Myometrial cell (primary cell): ENCODE data around the gene GPC5.

DNA sequence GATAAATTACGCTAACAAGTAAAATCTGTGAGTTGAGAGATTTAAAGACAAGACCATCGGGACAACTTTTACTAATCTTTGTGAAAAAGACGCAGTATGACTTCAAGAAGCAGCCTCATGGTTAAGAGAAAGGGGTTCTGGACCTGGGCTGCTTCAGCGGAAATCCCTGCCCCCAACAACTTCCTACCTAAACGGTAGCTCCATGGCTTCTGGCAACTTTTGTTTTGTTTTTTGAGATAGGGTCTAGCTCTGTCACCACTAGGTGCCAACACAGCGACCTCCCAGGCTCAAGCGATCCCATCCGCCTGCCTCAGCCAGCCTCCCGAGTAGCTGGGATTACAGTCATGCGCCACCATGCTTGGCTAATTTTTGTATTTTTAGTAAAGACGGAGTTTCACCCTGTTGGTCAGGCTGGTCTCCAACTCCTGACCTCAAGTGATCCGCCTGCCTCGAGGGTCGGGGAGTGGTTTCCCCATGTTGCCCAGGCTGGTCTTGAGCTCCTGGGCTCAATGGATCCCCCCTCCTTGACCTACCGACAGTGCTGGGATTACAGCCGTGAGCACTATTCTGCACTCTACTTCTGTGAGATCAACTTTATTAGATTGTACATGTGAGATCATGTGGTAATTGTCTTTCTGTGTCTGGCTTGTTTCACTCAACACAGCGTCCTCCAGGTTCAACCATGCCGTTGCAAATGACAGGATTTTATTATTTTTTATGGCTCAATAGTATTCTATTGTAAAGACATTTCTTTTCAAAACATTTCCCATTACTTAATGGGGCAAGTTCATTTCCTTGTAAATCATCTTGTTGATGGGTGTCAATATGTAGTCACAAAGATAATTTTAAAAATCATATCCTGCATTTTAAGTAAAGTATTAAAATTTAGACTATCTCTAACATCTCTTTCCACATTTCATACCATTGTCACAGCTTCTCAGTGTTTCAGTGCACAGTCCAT is 1.4 kb upstream of the OBI1 start:
- RAMPAGE, long total RNA, result no peak

GRCh38 chr13:79370898-79371327 is 35.1 kb downstream of the RBM26 start:
- RAMPAGE, long total RNA, result no peak

GRCh38 chr13:79402400-79403463 is 3.3 kb downstream of the RBM26 start:
- RAMPAGE, long total RNA, result no peak

GRCh38 chr13:79525619-79526498 is 44.9 kb downstream of the NDFIP2 start:
- RAMPAGE, long total RNA, result no peak

- RAMPAGE, long total RNA, result no peak
These were observed 304.1 kb downstream of the SPRY2 start for GRCh38 chr13:80036839-80037121.

- RAMPAGE, long total RNA, result no peak
These were observed 209.7 kb downstream of the SPRY2 start for GRCh38 chr13:80131229-80131699.

DNA sequence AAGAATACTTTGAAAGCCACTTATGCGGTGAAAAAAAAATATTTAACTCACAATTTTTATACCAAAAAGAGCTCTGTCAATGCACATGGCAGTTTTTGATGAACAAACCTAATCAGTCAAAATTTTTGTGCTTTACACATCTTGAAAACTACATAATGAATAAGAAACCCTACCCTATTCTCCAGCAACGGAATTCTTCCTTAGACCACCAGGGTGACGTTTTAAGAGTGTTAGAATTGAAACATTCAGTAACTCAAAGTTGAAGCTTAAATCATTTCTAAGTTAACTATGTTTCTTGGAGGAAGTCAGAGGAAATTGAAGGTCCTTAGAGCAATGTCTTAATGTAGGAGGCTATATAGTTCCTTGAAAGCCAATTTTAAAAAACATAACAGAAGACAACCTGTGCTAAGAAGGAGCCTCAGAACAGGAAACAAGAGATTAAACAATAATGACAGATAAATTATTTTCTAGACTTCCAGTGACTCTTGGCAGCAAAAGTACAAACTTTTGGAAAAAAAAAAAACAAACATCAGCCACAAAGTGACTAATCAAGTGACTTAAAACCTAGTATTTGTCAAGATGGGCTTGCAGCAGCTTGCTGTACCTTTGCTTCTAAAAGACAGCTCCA is 6.3 kb downstream of the SPRY2 start:
- RAMPAGE, long total RNA, result no peak

GRCh38 chr13:80490067-80490266 is 149.0 kb upstream of the SPRY2 start:
- RAMPAGE, long total RNA, result no peak

DNA sequence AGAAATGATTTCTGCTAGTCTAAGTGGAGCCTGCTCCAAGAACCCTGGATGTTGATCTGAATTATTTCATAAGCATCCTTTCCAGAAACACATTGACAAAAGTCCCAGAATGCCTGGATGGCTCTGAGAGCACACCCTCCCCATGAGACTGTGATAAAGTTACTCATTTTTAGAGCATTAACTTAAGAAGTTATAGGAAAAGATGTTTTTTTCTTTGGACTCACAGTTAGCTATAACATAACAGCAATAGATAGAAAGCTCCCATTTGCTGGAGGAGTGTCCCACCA is 559.7 kb upstream of the SPRY2 start:
- RAMPAGE, long total RNA, result no peak

DNA sequence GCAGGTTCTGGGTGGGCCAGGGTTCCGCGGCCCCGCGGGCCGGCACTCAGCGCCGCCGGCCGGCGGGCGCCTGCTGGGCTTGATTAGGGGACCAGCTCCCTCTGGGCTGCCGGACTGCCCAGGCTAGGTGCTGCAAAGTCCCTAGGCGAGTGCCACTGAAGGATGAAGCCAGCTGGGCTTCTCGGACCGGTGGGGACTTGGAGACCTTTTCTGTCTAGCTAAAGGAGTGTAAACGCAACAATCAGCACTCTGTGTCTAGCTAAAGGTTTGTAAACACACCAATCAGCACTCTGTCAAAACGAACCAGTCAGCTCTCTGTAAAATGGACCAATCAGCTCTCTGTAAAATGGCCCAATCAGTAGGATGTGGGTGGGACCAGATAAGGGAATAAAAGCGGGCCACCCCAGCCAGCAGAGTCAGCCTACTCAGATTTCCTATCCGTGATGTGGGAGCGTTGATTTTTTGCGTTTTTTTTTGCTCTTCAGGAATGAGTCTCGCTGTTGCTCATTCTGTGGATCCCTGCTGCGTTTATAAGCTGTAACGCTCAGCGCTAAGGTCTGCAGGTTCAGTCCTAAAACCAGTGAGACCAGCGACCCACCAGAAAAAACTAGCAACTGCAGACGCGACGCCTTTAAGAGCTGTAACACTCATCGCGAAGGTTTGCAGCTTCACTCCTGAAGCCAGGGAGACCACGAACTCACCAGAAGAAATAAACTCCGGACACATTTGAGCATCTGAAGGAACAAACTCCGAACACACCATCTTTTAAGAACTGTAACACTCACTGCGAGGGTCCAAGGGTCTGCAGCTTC is 435.8 kb downstream of the SLITRK6 start:
- RAMPAGE, long total RNA, result no peak

GRCh38 chr13:87356308-87357119 is 314.7 kb upstream of the SLITRK5 start:
- RAMPAGE, long total RNA, result no peak

GRCh38 chr13:87677220-87678197 is 6.3 kb downstream of the SLITRK5 start:
- RAMPAGE, long total RNA, result no peak

DNA sequence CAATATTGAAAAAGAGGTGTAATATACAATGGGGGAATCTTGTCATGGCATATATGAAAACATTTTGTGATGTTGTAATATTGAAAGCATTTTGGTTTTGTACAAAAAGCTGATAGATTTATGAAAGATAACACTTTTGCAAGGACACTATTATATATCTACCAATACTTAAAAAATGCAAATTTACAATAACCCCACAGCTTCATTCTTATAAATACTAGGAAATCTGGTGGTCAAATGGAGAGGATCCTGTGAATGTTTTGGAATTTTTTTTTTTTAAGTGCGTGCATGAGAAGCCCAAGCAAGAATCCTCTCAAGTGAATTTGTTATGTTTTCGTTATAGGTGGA is 1263.0 kb downstream of the SLITRK5 start:
- RAMPAGE, long total RNA, result no peak

- RAMPAGE, long total RNA, result no peak
These were observed 1490.6 kb downstream of the SLITRK5 start for GRCh38 chr13:89161842-89162041.

DNA sequence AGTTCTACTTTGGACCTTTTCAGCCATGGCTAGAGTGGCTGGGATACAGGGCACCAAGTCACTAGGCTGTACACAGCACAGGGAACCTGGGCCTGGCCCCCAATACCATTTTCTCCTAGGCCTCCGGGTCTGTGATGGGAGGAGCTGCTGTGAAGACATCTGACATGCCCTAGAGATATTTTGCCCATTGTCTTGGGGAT is 1747.9 kb upstream of the GPC5 start:
- RAMPAGE, long total RNA, result no peak

DNA sequence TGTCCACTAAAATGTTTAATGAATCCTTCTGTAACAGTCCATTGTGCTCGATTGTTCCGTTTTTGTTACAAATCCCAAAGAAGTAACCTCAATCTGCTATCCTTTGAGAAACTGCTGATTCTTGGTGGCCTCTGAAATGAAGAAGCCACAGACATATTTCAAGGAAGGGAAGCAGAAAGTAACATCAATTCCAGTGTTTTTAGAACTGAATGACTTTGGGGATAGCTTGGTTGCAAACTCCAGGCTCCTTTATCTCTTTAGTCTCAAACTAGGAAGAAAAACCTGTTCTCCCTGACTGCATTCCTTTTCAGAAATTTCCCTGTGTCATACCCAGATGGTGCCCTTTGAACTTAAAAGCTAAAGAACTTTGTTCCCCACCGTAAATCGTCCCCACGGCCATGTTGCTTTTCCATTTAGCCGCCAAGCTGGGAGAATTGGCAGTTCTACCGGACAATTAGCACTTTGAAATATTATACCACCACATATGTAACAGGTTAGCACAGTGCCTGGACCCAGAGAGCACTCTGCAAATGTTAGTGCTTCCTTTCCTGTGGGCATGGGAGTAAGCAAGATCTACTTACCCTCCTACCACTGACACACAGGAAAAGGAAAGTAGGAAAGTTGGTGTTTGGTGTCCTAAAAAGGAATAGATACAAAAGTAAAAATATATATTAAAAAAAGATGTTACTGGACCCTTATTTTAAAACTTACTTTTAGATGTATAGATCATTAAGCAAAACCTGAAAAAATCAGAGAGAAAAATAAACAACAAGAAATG is 242.9 kb upstream of the GPC5 start:
- RAMPAGE, long total RNA, result no peak

- RAMPAGE, long total RNA, result no peak
These were observed at the start of gene GPC5 for GRCh38 chr13:91398416-91399133. TSS of gene GPC5 (plus strand) at chr13:91398621.

DNA sequence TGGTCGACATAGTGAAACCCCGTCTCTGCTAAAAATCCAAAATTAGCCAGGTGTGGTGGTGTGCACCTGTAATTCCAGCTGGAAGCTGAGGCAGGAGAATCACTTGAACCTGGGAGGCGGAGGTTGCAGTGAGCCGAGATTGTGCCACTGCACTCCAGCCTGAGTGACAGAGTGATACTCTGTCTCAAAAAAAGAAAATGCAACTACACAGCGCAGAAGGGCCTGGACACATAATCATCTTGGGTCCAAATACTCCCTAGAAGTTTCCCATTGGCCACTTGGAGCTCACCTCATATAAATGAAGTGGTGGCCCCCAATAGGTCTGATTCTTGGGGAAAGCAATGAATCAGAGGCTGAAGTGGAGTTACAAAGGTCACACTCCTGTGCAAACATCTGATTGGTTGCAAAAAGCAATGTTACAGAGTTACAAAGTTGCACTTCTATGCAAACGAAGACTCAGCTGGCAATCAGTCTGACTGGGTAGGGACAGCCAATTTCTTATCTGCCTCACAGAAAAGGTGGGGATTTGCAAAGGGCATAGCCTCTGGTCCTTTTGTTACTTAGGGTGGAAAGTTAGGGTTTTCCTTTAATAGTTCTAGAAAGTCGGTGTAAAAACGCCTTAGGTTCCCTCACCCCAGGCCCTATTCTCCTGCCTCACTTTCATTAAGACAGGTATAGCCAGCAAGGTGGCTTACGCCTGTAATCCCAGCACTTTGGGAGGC is 1.8 kb upstream of the GPR180 start:
- RAMPAGE, long total RNA, result no peak

DNA sequence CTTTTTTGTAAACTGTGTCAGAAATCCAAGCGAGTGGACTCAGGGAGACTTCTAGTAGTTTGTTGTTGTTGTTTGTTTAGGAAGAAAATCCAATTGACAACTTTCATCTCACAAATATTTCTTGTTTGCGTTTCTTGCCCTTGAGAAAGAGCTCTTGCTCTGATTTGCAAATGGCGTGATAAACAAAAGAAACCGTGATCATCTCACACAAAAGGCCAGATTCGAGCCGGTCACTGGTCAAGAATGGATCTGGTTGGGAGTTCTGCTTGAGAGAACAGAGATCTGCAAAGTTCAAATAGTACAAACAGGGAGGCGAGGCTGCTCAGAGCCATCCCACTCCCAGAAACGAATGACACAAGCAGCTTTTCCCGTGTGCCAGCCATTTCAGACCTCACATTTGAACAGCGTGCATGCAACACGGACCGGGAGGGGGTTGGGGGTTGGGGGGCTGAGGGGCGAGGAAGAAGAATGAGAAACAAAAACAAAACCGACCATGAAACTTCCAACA is 1.9 kb downstream of the SOX21 start:
- RAMPAGE, long total RNA, result no peak

DNA sequence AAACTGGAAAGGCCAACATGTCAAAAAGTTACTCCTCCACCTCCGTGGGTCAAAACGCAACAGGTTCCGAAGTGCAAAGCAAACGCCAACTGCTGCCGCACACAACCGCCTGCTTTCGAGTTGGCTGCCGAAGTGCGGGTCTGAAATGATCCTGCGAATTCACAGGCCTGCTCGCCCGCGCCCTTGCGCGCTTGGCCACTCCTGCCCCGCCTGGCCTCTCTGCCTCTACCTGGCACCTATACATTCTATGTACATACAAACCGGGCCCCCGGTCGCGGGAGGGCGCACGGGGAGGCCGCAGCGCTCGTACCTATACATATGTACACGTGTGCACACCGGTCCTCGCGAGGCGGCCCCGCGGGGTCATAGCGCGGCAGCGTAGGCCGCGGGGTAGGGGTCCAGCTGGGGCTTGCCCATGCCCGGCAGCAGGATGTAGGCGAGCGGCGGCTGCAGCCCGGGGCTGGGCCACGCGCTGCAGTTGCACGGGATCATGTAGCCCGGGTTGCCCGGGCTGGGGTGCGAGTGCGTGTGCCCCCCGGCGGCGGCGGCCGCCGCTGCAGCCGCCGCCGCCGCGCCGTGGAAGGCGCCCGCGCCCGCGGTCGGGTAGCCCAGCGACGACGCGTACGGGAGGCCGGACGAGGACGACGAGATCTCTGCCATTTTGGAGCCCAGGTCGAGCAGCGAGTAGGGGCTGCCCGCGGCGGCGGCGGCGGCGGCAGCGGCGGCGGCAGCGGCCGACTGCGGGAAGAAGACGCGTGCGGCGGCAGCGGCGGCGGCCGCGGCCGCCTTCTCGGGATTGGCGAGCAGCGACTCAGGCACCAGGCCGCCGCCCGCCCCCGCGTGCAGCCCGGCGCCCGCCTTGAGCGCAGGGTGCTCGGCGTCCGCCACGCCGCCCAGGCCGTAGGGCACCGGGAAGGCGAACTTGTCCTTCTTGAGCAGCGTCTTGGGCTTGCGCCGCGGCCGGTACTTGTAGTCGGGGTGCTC is 1.2 kb downstream of the SOX21 start:
- RAMPAGE, long total RNA, result no peak